ENCODE measurements around a stretch of chr2.

GRCh38 chr2:239143849-239144571 is 256.8 kb downstream of the HDAC4 start:
- RRBS: no CpG with 5 or more reads among the region's 20 CpGs

- RRBS: 97% methylated on average over 9 of the region's 24 CpGs
Measured at GRCh38 chr2:239189764-239190330, 211.0 kb downstream of the HDAC4 start.

- RRBS: no CpG with 5 or more reads among the region's 4 CpGs
Measured at GRCh38 chr2:239245096-239245451, 155.7 kb downstream of the HDAC4 start.

GRCh38 chr2:239266908-239267975 is 133.6 kb downstream of the HDAC4 start:
- RRBS: 0% methylated on average over 1 of the region's 30 CpGs

DNA sequence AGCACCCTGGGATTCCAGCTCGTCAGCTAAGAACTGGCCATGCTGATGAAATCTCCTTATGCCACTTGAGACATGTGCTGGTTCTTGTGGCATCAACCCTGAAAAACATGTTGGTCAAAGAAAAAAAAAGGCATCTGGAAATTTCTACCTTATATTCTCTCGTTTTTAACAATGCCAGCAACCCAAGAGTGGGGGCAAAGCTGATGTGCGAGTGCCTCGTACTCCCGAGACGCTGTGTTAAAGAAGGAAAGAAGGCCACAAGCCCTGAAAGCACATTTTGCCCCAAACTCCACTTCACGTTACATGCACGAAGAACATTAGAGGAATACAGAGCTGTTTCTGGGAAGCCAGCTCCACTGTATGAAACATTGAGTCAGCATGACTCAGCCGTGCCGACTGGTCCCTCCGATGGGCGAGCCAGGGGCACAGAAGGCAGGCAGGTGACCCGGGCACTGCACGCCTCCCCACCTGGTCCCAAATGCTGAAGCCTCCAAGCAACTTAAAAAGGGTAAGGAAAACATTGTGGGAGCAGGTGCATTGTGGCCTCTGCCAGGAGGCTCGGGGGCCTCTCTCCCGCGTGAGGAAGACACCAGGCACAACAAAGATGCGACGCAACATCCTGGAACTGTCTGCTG is 120.6 kb downstream of the HDAC4 start:
- RRBS: no CpG with 5 or more reads among the region's 19 CpGs

DNA sequence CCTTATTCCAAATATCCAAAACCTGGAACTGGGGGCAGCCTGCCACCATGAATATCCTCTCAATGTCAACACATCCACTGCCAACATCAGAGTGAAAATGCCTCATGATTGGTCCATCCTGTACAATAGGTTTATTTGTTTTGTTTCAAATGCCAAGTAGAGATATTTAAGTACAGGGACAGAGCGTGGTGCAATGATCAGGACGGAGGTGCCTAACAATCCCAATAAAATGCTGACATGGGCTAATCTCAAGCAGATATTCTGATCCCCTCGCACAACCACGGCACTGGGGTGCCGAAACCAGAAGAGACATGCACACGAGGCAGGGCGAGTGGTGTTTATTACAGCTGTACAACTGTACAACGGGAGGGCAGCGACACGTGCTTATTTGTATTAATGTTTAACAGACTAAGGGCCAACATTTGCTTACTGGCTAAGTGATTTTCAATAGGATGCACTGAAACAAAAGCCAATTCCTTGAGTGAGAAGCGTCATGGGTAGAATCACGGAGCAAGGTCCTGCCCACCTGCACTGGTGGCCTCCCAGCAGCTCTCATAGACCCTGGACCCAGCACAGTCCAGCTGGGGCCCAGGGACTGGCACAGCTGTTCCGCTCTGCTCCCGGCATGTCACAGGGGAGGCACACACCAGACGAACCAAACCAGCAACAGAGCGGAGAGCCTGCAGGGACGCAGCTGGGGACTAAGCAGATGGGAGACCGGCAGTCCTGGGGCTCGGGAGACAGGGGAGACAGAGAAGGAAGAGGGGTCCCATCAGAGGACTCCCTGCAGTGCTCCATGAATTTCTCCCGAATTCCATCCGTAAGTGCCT is 101.4 kb downstream of the HDAC4 start:
- RRBS: 97% methylated on average over 4 of the region's 21 CpGs

- RRBS: no CpG with 5 or more reads among the region's 10 CpGs
Measured at GRCh38 chr2:239301978-239302651, 98.7 kb downstream of the HDAC4 start.

- RRBS: no CpG with 5 or more reads among the region's 20 CpGs
Measured at GRCh38 chr2:239304811-239305528, 95.8 kb downstream of the HDAC4 start.

DNA sequence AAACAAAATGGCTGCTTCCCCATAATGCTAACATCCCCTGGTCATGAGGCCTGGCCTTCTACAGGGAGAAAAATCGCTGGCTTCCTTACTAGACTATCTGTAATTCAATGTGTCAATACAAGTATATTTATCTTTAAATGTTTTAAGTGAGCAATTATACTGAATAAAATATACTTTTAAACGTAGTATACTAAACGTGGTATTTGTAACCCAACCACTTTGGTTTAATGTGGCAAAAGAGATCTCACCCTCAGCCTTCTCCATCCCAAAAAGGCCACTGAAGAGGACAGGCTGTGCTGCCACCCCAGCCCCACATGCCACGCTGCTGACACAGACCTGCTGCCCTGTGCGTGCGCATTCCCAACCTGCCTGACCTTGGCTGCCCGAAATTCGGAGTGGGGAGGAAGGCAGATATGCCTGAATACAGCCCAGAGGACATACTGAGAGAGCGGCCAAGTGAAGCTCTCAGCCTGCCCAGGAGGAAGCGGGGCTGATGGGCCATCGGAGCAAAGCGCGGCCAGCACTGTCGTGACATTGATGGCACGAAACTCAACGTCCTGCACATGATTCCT is 70.1 kb downstream of the HDAC4 start:
- RRBS: no CpG with 5 or more reads among the region's 16 CpGs

DNA sequence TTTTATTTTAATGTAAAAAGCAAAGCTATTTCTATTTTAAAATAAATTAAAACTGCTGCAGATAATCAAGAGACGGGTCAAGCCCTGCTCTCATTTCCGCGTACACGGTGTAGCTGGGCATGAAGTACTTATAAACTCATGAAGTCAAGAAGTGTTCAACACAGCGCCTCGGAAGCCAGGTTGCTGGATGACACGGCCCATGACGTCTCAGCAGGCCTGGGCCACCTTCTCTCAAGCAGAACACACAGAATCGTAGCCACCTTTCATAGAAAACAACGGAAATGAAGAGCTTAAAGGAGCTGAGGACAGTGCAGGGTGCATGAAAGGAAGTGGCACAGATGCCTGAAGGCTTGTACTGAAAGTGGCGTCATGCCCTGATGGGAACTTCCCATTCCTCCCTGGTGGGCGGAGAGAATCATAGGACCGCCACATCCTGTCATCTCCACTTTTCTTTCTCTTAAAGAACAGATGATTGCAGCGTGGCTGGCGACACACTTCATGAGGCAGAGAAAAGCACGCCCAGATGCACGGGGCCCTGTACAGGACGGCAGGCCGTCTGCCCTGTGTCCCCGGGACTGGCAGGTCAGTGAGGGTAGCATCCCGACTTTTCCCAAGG is 31.2 kb downstream of the HDAC4 start:
- RRBS: no CpG with 5 or more reads among the region's 21 CpGs

GRCh38 chr2:239380726-239381342 is 20.0 kb downstream of the HDAC4 start:
- RRBS: 89% methylated on average over 7 of the region's 27 CpGs

DNA sequence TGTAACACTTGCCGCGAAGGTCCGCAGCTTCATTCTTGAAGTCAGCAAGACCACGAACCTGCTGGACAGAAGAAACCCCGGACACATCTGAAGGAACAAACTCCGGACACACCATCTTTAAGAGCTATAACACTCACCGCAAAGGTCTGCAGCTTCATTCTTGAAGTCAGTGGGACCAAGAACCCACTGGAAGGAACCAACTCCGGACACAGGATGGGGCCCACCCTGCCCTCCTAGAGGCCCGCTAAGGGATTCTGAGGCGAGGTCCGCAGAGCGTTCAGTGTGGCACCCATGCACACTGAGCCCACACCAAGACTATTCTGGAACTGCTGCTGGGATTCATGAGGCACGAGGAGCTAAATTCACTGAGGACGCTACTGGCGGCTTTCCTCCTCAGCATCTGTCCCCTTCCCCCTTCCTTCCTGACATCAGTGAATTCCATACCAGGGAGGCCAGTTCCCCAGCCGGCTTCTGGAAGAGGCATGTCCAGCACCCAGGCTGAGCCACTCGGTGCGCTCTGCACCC is 11.4 kb downstream of the HDAC4 start:
- RRBS: 94% methylated on average over 3 of the region's 18 CpGs

DNA sequence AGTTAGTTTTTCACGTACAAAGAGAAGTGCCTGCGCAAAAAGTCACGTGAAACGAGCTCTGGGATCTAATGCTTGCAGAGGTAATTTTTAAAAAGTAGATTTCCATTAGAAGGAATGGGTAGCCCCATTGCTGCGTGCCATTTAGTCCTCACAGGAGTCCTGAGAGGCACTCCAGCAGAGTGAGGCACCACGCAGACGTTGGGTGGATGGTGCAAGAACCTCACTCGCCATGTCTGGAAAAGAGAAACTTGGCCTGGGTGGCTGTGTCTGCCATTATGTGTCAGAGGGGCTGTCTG is 1.8 kb upstream of the HDAC4 start:
- RRBS: no CpG with 5 or more reads among the region's 8 CpGs

DNA sequence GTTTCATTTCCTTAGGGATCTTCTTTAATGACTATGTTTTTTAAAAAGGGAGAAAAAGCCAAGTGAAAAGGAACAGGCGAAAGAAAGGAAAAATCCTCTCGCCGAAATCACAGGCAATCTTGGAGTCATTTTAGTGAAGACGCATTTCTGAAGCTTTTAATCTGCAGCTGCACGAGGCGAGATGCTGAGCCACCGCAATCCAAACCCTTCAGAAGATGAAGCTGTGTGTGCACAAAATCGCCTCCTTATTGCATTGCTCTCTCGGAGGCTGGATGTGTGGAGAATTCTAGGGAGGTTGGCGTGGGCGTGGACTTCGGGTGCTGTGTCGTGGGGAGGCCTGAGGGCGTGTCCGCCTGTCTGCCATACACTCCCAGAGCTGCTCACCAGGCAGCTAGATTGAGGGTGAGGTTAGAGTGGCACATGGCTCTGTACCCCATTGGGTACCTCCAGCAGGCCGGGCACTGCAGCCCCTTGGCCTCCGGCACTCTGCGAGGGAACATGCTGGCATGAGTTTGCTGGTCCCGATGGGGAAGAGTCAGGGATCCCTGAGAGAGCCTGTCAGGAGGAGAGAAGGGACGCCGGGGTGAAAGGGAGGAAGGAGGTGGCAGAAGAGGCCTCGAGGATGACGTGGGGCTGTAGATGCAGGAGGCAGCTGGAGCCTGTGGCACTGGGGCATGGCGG is 38.6 kb upstream of the HDAC4 start:
- RRBS: no CpG with 5 or more reads among the region's 24 CpGs

DNA sequence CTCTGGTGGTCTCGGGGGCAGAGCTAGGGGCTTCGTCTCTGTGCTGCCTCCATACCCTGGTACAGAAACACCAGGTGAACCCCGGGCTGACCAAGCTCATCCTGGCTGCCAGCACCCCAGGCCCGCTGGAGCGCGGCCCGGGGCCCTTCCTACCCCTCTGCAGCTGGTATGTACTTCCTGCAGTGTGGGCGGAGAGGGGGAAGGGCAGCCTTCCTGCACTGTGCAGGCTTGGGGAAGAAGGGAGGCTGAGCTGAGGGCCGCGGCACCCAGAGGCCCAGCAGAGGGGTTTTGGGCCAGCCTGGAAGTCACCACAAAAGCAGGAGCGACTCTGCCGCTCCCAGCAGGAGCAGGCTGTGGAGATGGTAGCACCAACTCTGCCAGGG is 273.5 kb downstream of the NDUFA10 start:
- RRBS: 5% methylated on average over 5 of the region's 12 CpGs

- RRBS: no CpG with 5 or more reads among the region's 7 CpGs
Measured at GRCh38 chr2:239770222-239770638, 254.9 kb downstream of the NDUFA10 start.

DNA sequence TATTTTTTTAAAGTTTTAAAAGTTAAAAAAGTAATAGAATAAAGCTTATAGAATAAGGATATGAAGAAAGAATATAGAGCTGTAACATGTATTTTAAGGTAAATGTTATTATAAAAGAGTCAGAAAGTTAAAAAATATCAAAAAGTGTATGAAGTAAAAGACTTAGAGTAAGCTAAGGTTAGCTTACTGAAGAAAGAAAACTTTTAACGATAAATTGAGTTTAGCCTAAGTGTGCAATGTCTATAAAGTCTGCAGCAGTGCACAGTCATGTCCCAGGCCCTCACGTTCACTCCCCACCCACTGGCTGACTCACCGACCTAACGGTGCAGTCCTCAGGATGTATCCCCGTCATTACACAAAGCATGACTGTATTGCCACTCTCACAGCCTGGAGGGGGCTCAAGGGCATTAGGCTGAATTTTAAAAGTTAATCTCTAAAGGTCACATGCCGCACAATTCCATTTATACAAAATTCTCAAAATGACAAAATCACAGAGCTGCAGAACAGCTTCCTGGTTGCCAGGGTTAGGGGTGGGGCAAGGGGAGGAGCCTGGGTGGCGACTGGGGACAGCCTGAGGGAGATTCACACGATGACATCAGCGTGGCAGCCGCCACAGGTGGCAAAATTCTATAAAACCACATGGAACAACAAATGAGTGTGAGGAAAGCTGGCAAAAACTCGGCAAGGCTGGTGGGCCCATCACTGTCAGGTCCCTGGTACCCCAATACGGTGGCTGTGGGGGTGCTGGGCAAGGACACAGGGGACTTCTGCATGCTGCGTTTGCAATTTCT is 97.8 kb downstream of the NDUFA10 start:
- RRBS: no CpG with 5 or more reads among the region's 13 CpGs

GRCh38 chr2:239937195-239937582 is 88.0 kb downstream of the NDUFA10 start:
- RRBS: no CpG with 5 or more reads among the region's 9 CpGs

- RRBS: 45% methylated on average over 10 of the region's 31 CpGs
Measured at GRCh38 chr2:239944829-239945583, 80.1 kb downstream of the NDUFA10 start.

GRCh38 chr2:240052894-240053259 is 22.6 kb upstream of the OR6B2 start:
- RRBS: no CpG with 5 or more reads among the region's 12 CpGs

Measured in SK-N-MC (cell line).